OCI-LY7 (cell line): ENCODE results near the gene SOX11.

GRCh38 chr2:443138-443728 lies 155.3 kb upstream of the ALKAL2 start:
- PRO-cap, result no peak
- RAMPAGE, long total RNA, result no peak

- PRO-cap, result no peak
- RAMPAGE, long total RNA, result no peak
These were observed 119.3 kb downstream of the TMEM18 start for GRCh38 chr2:557762-558496.

DNA sequence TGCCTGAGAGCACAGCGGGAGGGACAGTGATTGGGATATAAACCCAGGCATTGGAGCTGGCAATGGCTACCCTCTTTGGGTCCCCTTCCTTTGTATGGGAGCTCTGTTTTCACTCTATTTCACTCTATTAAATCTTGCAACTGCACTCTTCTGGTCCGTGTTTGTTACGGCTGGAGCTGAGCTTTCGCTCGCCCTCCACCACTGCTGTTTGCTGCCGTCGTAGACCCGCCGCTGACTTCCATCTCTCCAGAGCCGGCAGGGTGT lies 84.9 kb downstream of the TMEM18 start:
- PRO-cap, result no peak
- RAMPAGE, long total RNA, result no peak

DNA sequence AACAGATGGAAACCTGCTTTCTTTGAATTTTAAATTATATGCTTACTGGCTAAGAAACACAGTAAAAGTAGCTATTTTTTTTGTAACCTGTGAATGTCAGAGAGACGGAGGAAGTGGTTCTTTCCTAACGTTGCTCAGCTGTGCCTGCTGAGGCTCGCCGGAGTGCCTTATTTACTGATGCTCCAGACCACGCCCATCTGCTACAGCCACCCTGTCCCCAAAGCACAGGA lies 134.7 kb downstream of the PXDN start:
- PRO-cap, result unidirectional peak, minus-strand start at position 146 of the sequence
- RAMPAGE, long total RNA, result no peak

GRCh38 chr2:1632216-1633028 lies 111.9 kb downstream of the PXDN start:
- PRO-cap, result no peak
- RAMPAGE, long total RNA, result no peak

DNA sequence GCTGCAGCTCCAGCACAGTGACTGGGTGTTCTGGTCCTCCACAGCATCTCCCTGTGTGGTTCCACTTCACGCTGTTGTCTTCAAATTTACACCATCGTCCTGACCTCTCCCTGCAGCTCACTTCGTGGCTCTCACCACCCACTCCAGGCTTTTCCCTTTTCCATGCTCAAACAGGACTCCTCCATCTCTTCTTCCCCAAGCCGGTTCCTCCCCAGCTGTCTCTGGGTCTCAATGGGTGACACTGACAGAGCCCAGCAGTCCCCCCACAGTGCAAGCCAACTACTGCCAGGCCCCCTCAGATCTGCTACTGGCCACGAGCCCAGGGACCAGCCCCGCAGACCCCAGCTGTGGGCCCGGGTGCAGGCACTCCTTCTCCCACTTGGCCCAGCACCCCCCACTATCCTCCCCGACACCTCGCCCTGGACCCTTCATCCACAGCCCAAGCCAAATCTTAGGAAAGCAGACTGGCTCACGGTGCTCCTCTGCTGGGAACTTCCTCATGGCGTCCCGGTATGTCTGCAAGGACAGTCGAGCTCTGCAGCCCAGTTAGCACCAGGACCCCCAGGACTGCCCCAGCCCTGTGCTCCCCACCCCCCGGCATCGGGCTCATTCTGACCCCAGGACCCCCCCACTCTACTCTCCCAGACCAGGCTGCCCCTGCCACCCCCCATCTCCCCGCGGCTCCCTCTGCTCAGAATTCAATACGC lies 86.0 kb downstream of the PXDN start:
- PRO-cap, result no peak
- RAMPAGE, long total RNA, result no peak

DNA sequence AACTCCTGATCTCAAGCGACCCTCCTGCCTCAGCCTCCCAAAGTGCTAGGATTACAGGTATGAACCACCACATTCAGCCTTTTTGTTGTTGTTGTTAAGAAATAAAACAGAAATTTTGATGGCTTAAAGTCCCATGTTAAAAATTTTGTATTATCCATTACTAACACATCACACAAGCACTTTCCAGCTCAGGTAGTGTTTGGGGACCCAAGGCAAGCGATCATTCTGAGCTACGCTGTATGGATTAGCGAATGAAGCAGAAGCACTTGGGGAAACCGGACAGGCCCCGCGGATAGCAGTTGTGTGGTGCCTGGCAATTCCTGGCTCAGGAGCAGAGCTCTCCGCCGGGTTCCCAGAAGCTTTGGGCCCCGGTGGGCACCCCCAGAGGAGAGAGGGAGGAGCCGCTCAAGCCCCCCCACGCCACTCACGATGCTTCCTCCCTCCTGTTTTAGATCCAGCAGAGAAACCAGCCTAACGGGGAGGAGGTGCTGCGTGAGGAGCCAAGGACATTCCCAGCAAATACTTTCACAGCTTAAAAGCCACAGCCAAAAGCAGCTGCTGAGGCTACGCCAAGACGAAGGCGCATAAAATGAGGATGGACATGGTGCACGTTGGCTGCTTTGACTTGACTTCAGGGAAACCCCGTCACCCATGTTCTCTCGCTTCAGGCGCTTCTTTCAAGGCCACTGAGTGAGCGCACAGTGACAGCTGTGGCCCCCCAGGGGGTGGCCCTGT lies 71.9 kb upstream of the PXDN start:
- PRO-cap, result no peak
- RAMPAGE, long total RNA, result no peak

DNA sequence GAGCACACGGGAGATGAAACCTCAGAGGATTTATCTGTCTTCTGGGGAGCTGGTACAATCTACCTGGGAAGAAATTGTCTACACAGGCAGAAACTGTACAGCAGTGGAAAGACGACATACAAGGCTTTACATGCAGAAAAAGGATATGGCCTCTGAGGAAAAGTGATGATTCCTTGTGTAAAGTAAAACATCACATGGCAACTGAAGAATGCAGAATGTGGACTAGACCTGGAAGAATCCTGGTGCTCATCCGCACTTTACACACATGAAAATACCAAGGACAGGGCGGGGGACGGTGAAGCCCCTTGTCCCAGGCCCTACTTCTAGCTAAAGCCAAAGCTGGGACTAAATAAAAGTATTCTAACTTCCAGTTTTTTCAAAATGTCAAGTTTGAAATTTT lies 215.8 kb upstream of the PXDN start:
- PRO-cap, result no peak
- RAMPAGE, long total RNA, result no peak

DNA sequence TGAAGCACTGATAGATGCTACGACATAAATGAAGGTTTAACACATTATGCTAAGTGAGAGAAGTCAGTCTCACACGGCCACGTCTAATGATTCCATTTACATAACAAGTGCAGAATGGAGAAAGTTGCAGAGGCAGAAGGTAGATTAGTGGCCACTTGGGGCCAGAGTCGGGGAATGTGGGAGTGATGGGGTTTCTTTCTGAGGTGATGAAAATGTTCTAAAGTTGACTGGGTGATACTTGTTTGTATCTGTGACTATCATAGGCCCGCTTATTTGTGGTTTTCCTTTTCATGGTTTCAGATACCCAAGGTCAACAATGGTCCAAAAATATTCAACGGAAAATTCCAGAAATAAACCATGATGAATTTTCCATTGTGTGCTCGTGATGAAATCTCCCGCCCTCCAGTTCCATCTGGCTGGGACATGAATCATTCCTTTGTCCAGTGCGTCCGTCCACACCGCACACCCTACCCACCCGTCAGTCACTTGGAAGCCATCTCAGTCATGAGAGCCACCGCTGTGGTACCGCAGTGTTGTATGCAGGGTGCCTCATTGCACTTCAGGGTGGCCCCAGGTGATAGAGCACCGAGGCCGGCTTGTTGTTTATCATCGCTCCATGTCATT lies 268.1 kb upstream of the PXDN start:
- PRO-cap, result no peak
- RAMPAGE, long total RNA, result no peak

GRCh38 chr2:2324889-2325238 lies 6.2 kb downstream of the MYT1L start:
- PRO-cap, result no peak
- RAMPAGE, long total RNA, result no peak

DNA sequence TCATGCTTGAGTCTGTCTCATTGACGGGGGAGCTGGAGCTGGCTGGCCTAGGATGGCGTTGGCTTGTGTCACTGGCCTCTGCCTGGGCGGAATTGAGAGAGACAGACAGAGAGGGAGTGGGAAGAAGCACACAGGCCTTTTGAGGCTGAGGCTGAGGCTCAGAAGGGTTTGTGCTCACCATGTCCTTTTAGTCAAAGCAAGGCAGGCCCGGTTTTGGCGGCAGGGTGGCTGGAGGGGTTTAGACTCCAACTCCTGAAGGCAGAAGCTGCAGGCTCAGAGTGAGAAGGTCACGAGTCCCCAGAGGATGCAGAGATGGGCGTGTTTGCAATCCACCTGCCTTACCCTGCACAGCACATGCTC lies 412.2 kb upstream of the MYT1L start:
- PRO-cap, result no peak
- RAMPAGE, long total RNA, result no peak

DNA sequence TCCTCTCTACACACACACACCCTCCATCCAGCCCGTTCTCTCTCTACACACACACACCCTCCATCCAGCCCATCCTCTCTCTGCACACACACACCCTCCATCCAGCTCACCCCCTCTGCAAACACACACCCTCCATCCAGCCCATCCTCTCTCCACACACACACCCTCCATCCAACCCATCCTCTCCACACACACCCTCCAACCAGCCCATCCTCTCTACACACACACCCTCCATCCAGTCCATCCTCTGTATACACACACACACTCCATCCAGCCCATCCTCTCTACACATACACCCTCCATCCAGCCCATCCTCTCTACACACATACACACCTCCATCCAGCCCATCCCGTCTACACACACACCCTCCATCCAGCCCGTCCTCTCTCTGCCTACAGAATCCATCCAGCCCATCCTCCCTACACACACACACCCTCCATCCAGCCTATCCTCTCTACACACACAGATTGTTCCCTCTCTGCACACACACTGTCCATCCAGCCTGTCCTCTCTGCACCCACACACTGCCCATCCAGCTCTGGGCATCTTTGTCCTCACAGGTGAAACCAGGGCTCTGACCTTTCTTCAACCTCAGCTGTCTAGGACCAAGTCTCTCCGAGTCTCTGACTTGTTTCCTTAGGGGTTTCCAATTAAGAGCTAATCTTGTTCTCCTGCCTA lies 81.2 kb downstream of the EIPR1 start:
- PRO-cap, result no peak
- RAMPAGE, long total RNA, result no peak

DNA sequence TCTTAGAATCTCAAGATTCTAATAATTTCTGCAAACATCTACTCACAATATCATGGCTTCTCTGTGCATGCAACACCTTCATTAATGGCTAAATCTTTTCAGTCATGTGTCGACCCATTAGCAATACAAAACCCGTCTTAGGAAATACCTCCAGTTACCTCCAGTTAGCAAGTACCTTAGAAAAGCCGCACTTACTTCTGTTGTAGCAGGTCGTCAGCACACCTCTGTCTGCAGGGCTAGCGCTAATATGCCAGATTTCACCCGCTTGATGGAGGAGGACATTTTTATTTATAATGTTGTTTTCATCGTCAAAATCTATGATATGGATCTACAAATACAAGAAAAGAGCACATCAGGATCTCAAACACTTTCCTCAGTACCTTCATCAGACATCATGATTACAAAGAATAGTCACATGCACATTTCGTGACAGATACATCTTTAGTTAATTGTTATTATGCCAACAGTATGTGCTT lies 39.8 kb downstream of the EIPR1 start:
- PRO-cap, result no peak
- RAMPAGE, long total RNA, result no peak

GRCh38 chr2:3577641-3578422 lies 2.8 kb downstream of the RPS7 start:
- PRO-cap, result no peak
- RAMPAGE, long total RNA, result no peak

DNA sequence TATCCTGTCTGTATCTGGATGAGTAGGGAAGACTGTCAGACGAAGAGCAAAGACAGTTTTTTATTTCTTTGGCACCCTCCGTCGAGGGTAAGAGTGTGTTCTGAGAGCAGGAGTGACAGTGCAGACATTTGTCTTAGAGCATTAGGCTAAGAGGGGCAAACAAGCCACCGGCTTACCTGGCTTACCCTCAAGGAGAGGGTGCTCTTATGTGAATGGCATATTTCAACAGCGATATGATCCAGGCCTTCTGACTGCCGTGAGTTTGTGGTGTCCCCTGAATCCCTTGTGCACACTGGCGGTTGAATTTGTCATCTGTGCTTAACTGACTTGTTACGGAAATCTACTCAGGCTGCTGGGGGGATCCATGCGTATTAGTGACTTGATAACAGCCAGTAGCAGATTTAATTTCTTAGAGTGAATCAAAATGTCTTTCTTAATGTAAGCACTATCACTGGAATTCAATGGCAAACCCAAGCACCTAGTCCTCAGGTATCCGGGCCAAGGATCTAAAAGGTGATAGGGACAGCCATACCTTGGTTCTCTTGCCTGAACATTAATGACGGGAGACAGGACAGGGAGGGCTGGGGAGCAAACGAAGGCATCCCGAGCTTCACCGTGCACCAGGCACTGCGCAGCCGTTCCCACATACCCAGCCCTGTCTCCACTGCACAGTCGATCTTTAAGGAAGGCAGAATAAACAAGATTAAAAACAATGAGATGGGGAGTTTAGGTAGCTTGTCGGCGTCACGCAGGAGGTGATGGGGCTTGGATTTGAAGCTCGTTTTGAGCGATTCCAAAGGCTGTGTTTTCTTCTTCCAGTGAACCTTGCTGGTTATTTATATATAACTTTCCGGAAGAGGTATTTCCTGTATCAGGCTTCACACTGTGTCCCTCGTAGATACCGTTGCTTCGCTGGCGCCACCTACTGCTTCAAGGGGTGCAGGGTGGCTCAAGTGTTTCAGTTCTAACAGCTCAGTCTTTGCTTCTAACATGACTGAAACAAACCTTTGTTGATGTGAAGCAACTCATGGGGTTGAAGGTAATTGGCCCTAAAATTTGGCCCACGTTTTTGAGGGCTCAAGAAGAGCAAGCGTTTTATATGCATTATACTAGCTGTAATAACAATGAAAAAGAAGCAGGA lies 77.1 kb downstream of the DCDC2C start:
- PRO-cap, result no peak
- RAMPAGE, long total RNA, result no peak

- PRO-cap, result no peak
- RAMPAGE, long total RNA, result no peak
These were observed at the start of gene SOX11 for GRCh38 chr2:5692318-5693015. TSS of gene SOX11 (plus strand) at chr2:5692384.

DNA sequence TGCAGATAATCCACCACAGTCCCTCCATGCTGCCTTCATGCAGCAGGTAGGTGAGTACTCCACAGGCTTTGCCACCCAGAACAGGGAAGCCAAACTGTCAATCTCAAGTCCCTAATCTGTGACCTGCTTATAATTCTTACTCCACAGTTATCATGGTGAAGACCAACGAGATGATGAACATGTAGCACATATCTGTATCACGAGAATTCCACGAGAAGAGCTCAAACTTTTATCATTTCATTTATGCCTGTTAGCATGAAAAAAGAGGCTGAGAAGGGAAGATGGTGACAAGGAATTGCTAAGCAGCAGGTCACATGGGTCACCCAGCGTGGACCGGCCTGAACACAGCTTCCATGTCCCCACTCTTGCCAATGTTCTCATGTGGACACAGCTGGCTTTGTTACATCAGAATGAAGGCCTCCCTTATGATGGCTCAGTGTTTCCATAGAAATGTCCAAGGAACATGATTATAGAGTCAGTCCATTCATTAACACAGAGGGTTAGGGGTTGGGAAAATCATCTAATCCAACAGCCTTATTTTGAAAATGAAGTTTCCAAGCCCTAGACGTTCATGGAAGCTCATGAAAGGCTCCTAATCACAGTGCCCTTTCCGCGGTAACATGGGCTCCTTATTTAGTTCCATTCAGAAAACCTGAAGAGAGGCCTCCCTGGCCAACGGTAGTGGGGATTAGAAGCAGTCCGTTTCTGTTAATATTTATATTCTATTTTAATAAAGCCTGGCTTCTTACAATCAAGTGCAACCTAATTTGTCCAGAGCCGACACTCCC lies 215.4 kb downstream of the CMPK2 start:
- PRO-cap, result no peak
- RAMPAGE, long total RNA, result no peak

- PRO-cap, result no peak
- RAMPAGE, long total RNA, result no peak
These were observed 4.2 kb downstream of the RNF144A start for GRCh38 chr2:6921330-6921815.

GRCh38 chr2:6927106-6927677 lies 10.0 kb downstream of the RNF144A start:
- PRO-cap, result no peak
- RAMPAGE, long total RNA, result no peak

- PRO-cap, result no peak
- RAMPAGE, long total RNA, result no peak
These were observed 43.6 kb downstream of the RNF144A start for GRCh38 chr2:6960712-6961253.